Sigmoid colon (tissue), 4 donors: ENCODE measurements around the genes MYMX and TMEM151B.

- PRO-cap = no peak
- RAMPAGE, long total RNA, 4 experiments = no peak in any of the 4 experiments
Observed at GRCh38 chr6:43977302-43978023, 149.8 kb downstream of the MRPL14 start.

GRCh38 chr6:44003230-44003825, 123.9 kb downstream of the MRPL14 start:
- PRO-cap = no peak
- RAMPAGE, long total RNA, 4 experiments = no peak in any of the 4 experiments

DNA sequence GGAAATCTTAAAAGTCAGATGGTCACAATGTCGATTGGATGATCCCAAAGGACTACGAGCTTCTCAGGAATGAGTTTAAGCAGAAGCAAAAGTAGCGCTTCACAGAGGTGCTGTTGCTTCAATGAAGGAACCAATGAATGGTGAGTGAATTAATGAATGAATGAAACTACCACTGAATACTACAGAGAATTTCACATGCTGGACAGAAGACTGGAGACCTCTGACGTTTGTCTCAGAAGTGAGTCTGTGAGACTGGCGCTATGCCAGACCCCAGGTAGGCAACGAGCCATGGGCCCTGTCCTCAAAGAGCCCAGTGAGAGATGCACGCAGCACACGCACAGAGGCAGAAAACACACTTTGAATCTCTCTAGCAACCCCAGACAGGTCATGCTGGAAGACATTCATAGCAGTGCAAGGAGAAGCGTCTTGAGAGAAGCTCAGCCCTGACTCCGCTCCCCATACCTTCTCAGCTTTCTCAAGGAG, 117.3 kb downstream of the MRPL14 start:
- PRO-cap = no peak
- RAMPAGE, long total RNA, 4 experiments = no peak in any of the 4 experiments

DNA sequence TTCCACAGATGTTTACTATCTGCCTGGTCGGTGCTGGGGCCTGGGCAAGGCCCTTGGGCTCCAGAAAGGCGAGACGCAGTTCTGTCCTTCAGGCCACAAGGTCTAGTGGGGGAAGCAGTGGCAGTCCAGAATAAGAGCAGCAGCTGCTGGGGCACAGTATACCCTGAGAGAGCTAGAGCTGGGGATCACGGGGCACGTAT, 103.1 kb downstream of the MRPL14 start:
- PRO-cap = no peak
- RAMPAGE, long total RNA, 4 experiments = no peak in any of the 4 experiments

GRCh38 chr6:44051523-44051969, 75.7 kb downstream of the MRPL14 start:
- PRO-cap = no peak
- RAMPAGE, long total RNA, 4 experiments = no peak in any of the 4 experiments

- PRO-cap = no peak
- RAMPAGE, long total RNA, 4 experiments = no peak in any of the 4 experiments
Observed at GRCh38 chr6:44086972-44087474, 40.2 kb downstream of the MRPL14 start.

- PRO-cap = no peak
- RAMPAGE, long total RNA, 4 experiments = no peak in any of the 4 experiments
Observed at GRCh38 chr6:44109835-44111100, 17.0 kb downstream of the MRPL14 start.

- PRO-cap = no peak
- RAMPAGE, long total RNA, 4 experiments = no peak in any of the 4 experiments
Observed at GRCh38 chr6:44122651-44123590, 4.3 kb downstream of the MRPL14 start.

GRCh38 chr6:44146645-44147246, 11.9 kb upstream of the CAPN11 start:
- PRO-cap = no peak
- RAMPAGE, long total RNA, 4 experiments = no peak in any of the 4 experiments

GRCh38 chr6:44192278-44193230, 24.2 kb upstream of the MYMX start:
- PRO-cap = no peak
- RAMPAGE, long total RNA, 4 experiments = no peak in any of the 4 experiments

DNA sequence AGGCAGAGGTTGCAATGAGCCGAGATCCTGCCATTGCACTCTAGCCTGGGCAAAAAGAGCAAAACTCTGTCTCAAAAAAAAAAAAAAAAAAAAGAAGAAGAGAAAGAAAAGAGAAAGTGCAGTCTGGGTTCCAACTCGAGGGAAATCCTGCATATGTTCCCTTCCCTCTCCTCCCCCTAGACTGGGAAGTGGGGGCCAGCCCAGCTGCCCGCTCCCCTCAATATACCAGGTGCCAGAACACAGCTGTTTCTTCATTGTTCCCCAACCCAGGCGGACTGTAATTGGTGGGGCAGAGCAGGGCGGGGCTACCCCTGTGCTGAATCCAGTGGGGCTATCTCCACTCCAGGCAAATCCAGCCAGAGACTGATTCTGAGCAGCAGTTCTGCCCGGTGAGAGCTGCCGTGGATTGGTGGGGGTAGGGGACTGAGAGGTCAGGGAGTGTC, at the start of gene MYMX:
Gene MYMX (plus strand): TSS at position 347 of the 443 bp plus-strand sequence.
- PRO-cap = no peak
- RAMPAGE, long total RNA, 4 experiments = no peak in any of the 4 experiments

DNA sequence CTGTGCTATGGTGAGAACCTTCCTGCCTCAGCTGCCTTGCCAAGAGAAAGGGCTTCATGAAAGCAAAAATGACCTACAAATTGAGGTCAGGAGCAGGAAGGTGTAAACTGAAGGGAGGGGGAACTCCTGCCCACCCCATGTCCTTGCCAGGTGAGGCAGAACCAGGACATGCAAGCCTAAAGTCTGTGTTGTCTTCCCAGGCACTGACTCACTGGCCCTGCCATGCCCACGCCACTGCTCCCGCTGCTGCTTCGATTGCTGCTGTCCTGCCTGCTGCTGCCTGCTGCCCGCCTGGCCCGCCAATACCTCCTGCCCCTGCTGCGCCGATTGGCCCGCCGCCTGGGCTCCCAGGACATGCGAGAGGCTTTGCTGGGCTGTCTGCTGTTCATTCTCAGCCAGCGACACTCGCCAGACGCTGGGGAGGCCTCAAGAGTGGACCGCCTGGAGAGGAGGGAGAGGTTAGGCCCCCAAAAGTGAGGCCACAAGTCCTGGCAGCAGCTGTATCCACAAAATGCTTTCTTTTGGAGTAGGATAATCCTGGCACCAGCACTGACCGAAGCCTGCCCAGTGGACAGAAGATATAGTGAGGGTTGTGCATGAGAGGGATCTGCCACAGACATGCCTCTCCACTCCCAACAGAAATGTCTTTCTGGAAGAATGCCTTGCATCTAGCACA, 662 bp downstream of the MYMX start:
- PRO-cap = no peak
- RAMPAGE, long total RNA, 4 experiments = no peak in any of the 4 experiments

DNA sequence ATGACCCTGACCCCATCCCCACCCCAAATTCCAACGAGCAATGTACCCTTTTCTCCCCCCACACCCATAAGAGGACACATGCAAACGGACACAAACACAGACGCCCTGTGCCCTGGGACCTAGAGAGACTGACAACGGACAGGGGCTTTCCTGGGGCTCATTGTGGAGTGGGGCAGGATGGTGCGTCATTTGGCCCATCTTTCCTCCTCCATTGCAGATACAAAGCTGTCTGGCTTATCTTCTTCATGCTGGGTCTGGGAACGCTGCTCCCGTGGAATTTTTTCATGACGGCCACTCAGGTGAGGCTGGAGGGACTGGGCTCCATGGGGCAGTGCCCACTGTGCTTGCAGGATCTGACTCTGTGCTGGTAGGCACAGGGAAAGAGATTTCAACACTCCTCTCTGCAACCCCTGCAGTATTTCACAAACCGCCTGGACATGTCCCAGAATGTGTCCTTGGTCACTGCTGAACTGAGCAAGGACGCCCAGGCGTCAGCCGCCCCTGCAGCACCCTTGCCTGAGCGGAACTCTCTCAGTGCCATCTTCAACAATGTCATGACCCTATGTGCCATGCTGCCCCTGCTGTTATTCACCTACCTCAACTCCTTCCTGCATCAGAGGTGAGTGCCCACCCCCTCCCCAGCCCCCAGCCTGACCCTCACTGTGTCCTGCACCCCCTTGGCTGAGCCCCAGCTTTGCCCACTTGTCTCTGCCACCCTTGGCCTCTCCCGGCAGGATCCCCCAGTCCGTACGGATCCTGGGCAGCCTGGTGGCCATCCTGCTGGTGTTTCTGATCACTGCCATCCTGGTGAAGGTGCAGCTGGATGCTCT, 6.0 kb downstream of the SLC29A1 start:
- PRO-cap = no peak
- RAMPAGE, long total RNA, 4 experiments = no peak in any of the 4 experiments

DNA sequence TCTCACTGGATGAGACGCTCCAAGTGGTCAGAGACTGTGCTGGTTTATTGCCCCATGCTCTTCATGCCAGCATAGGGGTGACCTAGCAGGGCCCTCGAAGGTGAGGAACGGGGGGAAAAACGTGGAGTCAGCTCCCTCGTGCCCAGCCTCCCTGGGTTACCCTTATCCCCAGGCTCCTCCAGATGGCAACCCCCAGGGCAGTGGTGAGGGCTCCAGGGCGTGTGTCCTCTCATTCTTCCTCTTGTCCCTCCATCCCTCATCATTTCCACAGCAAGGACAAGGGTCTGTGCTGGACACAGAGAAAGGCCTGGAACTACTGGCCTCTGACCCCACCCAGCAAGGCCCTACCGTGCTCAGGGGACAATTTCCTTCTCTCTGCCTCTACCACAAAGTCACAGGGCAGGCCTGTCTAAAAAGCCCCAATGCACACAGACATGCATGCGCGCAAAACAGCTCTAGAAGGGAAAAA, 923 bp upstream of the SLC35B2 start:
- PRO-cap = no peak
- RAMPAGE, long total RNA, 4 experiments = no peak in any of the 4 experiments

DNA sequence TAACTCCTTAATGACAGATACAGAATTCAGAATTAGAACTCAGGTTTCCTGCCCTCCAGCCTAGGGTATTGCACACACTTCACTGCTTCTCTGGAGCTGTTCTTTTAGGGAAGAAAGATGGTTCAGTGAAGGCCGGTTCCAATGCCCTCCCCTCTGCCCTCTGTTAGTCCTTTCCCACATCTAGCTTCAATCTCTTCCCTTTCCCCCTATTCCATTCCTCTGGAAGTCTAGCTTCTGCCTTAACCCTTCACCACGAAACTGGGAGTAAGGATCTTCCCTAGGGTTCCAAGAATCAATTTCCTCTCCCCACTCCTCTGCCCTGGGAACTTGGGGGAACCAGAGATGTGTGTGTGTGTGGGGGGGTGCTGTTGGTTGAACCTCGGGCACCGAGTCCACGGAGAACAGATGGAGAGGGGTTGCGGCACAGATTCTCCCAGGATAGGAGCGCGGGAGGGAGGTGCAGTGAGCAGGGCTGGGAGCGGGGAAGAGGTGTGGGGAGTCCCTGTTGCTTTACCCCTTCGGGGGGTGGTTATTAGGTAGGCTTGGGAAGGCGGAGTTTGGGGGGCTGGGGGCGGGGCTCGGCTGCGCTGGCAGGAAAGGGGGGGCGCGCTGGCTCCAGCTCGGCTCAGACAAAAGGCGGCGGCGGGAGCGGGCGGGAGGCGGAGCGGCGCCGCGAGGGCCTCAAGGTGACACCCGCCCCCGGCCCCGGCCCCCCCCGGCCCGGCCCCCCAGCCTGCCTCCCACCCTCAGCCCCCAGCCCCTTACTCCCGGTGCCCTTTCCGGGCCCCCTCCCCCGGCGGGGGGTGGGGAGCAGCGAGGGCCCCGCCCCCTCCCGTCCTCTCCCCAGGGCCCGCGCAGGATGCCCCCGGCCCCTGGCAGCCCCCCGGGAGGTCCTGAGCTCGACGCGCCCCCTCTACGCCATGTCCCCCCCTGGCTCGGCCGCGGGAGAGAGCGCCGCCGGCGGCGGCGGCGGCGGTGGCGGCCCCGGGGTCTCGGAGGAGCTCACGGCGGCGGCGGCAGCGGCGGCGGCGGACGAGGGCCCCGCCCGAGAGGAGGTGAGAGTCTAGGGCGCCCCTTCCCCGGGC, at the start of gene TMEM151B:
Gene TMEM151B (plus strand): TSS at position 628 of the 1,085 bp plus-strand sequence.
- PRO-cap = no peak
- RAMPAGE, long total RNA, 4 experiments = no peak in any of the 4 experiments

DNA sequence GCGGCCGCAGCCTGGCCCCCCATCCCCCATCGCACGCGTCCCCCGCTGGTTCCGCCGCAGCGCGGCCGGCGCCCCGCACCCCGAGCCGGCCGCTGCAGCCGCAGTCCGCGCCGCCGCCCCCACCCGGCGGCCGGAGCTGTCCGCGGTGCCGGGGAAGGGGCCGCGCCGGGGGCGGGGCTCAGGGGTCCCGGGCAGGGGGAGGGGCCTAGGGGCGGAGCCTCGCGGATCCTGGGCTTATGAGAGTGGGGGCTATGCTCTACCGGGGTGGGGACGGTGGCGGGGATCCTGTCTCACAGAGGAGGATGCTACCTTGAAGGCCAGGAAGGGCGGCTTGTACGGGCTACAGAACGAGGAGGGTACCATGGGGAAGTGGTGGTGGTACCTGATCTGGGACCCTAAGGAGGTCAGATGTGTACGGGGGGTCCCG, 671 bp downstream of the TMEM151B start:
- PRO-cap = no peak
- RAMPAGE, long total RNA, 4 experiments = no peak in any of the 4 experiments

DNA sequence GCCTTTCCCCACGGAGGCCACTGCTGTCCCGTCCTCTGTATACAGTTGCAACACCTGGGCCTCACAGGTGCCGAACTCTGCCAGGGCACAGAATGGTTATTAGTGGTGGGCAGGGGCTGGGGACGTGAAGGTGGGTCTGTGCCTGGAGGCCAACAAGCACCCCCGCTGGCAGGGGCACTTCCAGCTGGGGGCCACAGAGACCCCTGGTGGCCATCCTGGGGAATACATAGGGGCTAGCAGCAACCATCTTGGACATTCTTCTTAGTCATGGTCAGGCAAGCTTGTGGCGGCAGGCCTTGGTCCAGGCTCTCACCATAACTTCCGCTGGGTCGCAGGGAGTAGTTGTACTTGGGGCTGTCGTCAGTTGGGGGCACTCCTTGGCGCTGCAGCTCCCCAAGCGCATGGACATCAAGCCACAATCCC, 7.3 kb upstream of the TCTE1 start:
- PRO-cap = no peak
- RAMPAGE, long total RNA, 4 experiments = no peak in any of the 4 experiments

GRCh38 chr6:44456579-44457202, 69.2 kb downstream of the CDC5L start:
- PRO-cap = no peak
- RAMPAGE, long total RNA, 4 experiments = no peak in any of the 4 experiments

DNA sequence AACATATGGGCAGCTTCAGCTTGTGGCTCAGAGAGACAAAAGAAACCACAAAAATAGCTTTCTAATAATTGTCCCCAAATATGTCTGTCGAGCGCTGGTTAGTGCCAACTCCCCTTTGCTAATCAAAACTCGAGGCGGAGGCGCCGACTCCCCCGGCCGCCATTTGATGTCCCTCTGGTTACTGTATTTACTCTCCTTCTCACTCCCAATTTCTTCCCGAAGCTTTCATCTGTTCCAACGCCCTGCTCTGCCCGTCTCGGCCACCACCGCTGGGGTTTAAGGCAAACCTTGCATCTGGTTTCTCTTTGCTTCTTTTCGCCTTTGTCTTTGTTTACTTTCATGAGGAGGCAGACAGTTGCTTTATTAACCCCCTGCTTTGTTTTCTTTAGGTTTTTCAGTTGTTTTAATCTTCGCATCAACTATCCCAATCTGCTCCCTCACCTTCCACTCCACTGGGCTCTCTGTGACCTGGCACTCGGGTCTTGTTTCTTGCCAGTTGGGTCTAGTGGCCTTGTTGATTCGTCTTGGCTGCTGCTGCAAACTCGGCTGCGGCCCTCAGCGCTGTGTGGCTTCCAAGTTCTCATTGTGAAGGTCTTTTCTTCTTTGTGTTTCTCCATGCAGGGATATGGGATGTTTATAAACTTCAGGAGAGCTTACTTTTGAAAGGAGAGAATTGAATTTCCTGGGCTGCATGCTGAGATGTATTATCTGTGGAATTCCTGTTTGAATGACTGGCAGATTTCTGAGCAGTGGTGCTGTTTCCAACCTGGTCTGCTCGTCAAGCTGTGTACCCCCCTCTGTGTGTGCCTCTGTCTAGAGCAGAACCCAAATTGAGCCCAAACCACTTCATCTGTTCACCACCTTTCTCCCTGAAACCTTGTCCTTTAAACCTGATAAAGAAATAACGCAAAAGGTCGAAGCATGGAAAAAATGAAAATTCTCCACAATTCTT, 155.1 kb downstream of the CDC5L start:
- PRO-cap = no peak
- RAMPAGE, long total RNA, 4 experiments = no peak in any of the 4 experiments

DNA sequence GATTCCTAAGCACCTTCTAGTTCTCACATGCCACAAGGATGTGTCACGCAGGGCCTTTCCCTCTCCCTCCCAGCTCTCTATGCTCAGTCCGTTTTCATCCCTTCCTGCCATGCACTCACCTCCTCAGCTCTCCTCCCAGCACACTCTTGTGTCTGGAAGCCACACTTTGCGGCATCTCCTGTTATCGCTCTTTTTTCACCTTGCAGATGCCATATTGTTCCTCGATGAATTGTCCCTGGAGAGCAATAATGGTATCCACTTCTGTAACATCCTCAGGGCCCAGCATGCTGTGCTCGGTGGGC, 263.5 kb downstream of the CDC5L start:
- PRO-cap = no peak
- RAMPAGE, long total RNA, 4 experiments = no peak in any of the 4 experiments